Prostate gland (tissue), 2 donors: Measurements from ENCODE around the genes MAGEB17, RBBP7 and PDHA1.

GRCh38 chrX:15873317-15873752 is 18.7 kb upstream of the AP1S2 start:
- PRO-cap = no peak
- RAMPAGE, long total RNA, 2 experiments = no peak in any of the 2 experiments

GRCh38 chrX:16167195-16167628 is at the start of gene MAGEB17:
MAGEB17 (plus strand) TSS chrX:16167481.
- PRO-cap = no peak
- RAMPAGE, long total RNA, 2 experiments = no peak in any of the 2 experiments

GRCh38 chrX:16528471-16528855 is 121.5 kb upstream of the S100G start:
- PRO-cap = no peak
- RAMPAGE, long total RNA, 2 experiments = no peak in any of the 2 experiments

GRCh38 chrX:16726343-16726675 is 6.9 kb downstream of the SYAP1 start:
- PRO-cap = no peak
- RAMPAGE, long total RNA, 2 experiments = no peak in any of the 2 experiments

DNA sequence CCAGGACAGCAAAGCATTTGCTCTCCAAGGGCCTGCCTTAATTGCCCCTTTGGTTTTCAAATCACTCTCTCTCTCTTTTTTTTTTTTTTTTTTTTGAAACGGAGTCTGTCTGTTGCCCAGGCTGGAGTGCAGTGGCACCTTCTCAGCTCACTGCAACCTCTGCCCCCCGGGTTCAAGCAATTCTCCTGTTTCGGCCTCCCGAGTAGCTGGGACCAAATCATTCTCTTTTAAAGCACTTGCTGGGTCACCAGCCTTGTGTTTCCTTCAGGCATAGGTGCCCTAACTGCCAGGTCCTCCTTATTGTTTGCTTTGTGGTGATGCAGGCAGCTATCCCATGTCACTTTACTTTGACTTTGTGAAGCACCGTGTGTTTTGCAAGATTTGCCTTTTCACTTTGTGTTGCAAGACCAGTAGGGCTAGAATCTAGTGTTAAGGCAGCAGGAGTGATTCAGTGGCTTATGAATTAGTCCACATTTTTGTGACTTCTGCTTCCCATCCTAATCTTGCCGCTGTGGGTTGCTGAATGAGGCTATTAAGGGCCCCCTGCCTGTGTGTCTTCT is 20.1 kb downstream of the SYAP1 start:
- PRO-cap = no peak
- RAMPAGE, long total RNA, 2 experiments = no peak in any of the 2 experiments

DNA sequence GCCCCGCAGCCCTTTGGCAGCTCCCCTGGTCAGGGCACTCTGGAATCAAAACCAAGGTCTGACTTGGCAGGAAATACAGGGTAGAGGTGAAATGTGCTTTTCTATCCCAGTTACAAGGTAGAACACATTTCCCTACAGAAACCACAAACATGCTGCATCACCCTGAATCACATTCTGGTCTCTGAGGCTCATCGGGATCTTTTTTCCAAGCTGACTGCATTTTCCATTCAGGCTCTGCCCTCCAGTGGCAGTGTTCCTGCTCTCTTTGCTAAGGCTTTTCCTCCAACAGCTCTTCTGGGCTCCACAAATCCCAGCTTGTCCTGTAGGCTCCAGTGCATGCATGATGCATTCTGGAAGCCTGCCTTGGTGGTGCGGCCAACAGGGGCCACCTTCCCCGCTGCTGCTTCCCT is 24.5 kb downstream of the SYAP1 start:
- PRO-cap = no peak
- RAMPAGE, long total RNA, 2 experiments = no peak in any of the 2 experiments

- PRO-cap = bidirectional peak, plus-strand start at chrX:16786483, minus-strand start at chrX:16786162
- RAMPAGE, long total RNA, 2 experiments = no peak in any of the 2 experiments
Observed at GRCh38 chrX:16785921-16786372, 319 bp upstream of the TXLNG start.

GRCh38 chrX:16869422-16870516 is at the start of gene RBBP7:
RBBP7 (minus strand) TSS chrX:16870362.
- PRO-cap = bidirectional peak, plus-strand start at chrX:16870650, minus-strand start at chrX:16870332
- RAMPAGE, long total RNA, 2 experiments = start-site peak on the minus strand in 2 of 2 experiments, at chrX:16870256-16870342 at its widest, 1,024 to 2,108 reads per replicate

DNA sequence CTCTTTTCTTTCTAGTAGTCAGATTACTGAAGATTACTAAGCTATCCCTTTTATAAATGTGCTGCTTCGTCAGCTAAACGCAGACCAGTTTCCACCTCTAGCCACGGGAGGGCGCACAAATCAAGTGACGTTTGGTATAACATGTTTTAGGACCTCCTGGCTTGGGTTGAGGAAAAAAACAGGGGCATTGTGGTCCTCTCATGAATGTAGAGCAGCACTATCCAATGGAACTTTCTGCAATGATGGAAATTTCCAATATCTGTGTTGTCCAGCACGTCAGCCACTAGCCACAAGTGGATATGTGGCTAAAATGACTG is 13.1 kb upstream of the RBBP7 start:
- PRO-cap = no peak
- RAMPAGE, long total RNA, 2 experiments = no peak in any of the 2 experiments

DNA sequence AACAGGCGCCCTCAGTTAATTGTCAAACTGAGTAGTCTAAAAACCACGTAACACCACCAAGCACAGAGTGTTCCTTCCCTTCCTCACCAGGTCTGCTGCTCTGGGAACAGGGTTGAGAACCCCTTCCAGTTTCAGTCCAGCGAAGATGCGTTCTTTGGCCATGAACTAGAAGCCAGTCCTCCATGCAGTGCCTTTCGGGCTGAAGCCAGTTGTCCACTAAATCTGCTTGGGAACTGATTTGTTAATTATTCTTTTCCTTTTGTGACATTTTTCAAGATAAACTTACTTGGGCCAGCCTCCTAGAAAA is 150.1 kb upstream of the SCML1 start:
- PRO-cap = no peak
- RAMPAGE, long total RNA, 2 experiments = no peak in any of the 2 experiments

- PRO-cap = no peak
- RAMPAGE, long total RNA, 2 experiments = no peak in any of the 2 experiments
Observed at GRCh38 chrX:17632948-17633306, 104.4 kb upstream of the SCML1 start.

- PRO-cap = no peak
- RAMPAGE, long total RNA, 2 experiments = no peak in any of the 2 experiments
Observed at GRCh38 chrX:17754234-17754715, 17.0 kb downstream of the SCML1 start.

- PRO-cap = unidirectional peak, plus-strand start at chrX:17860627; bidirectional peak, plus-strand start at chrX:17861117, minus-strand start at chrX:17860840
- RAMPAGE, long total RNA, 2 experiments = no peak in any of the 2 experiments
Observed at GRCh38 chrX:17860183-17861155, 629 bp downstream of the RAI2 start.

- PRO-cap = no peak
- RAMPAGE, long total RNA, 2 experiments = no peak in any of the 2 experiments
Observed at GRCh38 chrX:18587812-18588127, 84.1 kb downstream of the RS1 start.

- PRO-cap = no peak
- RAMPAGE, long total RNA, 2 experiments = no peak in any of the 2 experiments
Observed at GRCh38 chrX:18674400-18674819, 2.5 kb upstream of the RS1 start.

DNA sequence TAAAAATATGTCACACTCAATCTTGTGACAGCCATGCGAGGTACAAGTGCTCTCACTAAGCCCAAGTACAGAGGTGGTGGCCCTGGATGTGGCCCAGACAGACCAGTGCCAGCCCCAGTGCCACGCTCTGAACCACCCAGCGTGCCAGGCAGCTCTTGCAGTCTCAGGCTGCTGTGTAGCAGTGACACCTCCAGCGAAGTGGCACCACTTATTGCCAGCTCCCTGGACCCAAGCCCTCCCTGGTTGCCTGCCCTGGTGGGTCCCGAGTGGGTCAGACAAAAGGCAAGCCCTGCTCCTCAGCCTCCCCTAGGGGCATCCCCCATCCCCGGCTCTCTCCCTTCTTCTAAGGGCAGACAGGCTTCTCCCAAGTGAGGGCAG is 100.2 kb downstream of the PHKA2 start:
- PRO-cap = no peak
- RAMPAGE, long total RNA, 2 experiments = no peak in any of the 2 experiments

- PRO-cap = bidirectional peak, plus-strand start at chrX:19343968, minus-strand start at chrX:19343676; unidirectional peak, plus-strand start at chrX:19344166
- RAMPAGE, long total RNA, 2 experiments = start-site peak on the plus strand in 2 of 2 experiments, at chrX:19343938-19343990 at its widest, 216 to 410 reads per replicate
Observed at GRCh38 chrX:19343515-19344423, at the start of gene PDHA1. PDHA1 (plus strand) TSS chrX:19343927.

GRCh38 chrX:19513680-19514425 is 1.5 kb downstream of the MAP3K15 start:
- PRO-cap = no peak
- RAMPAGE, long total RNA, 2 experiments = no peak in any of the 2 experiments

DNA sequence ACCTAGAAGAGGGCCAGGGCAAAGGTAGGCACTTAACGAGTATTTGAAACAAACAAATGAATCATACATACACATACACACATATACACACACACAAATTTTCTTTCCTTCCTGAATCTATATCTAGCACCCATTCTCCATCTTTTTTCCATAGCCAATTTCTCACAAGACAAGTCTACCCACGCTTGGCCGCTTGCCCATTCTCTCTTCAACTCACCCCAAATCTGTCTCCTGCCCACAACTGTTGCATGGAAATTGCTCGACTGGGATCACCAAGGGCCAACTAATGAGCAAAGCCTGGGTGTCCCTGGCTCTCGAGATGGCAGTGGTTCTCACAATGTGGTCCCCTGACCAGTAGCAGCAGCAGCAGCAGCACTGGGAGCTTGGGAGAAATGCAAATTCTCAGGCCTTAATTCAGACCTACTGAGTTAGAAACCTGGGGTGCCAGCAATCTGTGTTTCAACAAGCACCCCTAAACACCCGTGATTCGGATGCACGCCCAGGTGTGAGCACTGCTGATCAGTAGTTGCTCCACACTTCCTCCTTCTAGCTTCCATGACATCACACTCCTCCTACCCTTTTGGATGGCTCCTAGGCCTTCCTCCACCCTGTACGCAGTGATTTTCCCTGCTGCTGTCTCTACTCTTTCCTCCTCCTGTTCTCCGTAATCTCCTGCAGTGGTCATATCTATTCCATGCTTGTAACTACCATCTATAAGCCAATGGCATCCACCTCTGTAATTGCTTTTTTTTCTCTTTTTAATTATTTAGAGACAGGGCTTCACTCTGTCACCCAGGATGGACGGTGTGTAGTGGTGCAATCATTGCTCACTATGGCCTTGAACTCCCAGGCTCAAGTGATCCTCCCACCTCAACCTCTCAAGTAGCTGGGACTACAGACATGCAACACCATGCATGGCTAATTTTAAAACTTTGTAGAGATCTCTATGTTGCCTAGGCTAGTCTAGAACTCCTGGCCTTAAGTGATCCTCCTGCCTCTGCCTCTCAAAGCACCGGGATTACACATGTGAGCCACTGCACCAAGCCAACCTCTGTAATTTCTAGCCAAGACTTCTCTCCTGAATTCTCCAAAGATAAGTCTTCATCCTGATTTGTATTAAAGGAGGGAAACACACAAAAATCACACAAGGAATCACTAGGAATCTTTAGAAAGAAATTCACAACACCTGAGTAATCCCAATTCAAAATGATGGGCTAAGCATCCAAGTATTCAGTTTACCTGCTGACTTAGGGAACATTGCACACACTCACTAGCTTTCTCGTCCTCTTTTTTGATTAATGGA is 65.3 kb upstream of the MAP3K15 start:
- PRO-cap = no peak
- RAMPAGE, long total RNA, 2 experiments = no peak in any of the 2 experiments

DNA sequence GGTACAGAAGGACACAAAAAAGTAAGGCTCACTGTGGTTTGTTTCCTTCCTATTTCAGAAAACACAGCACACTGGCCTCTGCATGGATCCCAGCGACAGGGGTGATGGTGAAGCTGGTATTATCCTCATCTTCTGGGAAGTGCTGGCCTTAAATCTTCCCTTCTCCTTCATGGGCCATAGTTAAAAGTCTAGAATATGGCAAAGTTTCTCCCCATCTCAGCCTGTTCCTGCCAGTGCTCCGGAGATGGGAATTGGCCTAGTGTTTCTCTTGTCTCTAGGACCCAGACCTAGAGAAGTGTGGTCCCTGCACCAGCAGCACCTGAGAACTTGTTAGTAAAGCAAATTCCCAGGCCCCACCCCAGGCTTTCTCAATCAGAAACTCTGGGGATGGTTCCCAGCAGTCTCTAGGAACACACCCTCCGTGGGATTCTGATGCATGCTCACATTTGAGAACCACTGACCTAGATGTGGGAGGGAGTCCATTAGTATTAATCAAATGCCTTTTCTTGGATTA is 132.2 kb upstream of the MAP3K15 start:
- PRO-cap = no peak
- RAMPAGE, long total RNA, 2 experiments = no peak in any of the 2 experiments